Ileum (tissue), 1 donor: ENCODE data around the genes MYL10 and CUX1.

DNA sequence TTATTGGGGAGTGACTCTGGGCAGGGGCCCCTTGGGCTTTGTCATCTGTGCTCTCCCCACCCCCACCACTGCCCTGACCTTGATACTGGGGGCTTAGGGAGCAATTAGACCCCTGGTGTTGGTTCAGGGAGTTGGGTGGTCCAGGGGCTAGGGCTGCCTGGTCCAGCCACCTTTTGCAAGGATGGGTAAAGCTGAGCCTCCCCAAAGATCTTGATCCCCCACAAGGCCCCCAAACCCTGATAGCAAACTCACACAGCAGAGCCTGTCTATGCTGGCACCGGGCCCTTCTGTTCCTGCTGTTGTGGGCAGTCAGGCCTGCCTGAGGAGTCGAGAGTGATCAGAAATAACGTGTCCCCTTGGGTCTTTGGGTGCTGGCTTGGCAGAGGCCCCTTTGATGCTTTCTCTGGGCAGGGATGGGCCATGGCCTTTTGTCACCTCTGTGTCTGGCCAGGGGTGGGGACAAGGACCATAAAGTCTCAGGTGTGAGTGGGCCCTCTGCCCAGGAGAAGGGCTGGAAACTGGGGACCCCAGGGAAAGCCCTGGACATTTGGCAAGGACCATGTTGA is 739 bp upstream of the MUC12 start:
- PRO-cap: no peak

GRCh38 chr7:101127448-101127951 is 596 bp downstream of the SERPINE1 start:
- PRO-cap: no peak

DNA sequence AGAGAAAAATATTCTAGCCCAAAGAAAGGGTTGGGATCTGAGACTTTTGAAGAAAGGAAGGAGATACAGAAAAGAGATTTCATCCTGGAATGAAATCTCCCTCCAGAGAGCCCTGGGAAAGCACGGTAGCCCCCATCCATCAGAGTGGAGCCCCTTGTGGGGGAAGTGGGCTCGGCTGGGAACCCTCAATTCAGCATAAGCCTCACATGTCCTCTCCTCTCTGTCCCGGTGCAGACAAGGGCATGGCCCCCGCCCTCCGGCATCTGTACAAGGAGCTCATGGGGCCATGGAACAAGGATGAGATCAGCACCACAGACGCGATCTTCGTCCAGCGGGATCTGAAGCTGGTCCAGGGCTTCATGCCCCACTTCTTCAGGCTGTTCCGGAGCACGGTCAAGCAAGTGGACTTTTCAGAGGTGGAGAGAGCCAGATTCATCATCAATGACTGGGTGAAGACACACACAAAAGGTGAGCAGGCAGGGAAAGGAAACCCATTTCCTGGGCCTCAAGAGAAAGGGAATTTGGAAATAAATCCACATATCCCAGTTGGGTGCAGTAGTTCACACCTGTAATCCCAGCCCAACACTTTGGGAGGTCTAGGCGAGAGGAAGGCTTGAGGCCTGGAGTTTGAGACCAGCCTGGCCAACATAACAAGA is 3.4 kb downstream of the SERPINE1 start:
- PRO-cap: no peak

DNA sequence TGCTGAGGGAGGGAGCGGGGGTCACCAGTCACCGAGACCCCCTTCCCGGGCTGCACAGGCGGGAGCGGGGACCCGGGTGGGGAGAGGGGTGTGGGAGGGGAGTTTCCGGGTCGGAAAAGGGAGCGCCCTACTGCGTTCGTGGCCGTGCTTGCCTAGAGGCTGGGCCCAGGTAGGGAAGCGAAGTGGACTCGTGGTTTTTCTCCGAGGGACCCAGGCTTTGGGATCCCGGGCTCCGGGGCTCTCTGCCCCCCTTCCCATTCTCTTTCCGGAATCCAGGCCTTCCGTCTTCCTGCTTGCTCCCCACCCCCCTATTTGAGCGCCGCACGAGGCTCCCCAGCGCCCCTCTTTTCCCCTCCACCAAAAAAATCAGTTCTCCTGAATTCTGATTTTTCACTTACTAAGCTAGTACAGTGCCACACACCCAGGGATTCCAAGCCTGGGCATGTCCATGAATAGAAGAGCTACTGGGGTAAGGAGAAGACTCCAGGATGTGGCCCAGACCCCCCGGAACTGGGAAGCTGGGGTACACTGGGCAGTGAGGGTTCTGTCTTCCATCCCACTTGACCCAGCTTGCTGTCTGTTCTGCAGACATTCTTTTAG is 684 bp downstream of the AP1S1 start:
- PRO-cap: no peak

DNA sequence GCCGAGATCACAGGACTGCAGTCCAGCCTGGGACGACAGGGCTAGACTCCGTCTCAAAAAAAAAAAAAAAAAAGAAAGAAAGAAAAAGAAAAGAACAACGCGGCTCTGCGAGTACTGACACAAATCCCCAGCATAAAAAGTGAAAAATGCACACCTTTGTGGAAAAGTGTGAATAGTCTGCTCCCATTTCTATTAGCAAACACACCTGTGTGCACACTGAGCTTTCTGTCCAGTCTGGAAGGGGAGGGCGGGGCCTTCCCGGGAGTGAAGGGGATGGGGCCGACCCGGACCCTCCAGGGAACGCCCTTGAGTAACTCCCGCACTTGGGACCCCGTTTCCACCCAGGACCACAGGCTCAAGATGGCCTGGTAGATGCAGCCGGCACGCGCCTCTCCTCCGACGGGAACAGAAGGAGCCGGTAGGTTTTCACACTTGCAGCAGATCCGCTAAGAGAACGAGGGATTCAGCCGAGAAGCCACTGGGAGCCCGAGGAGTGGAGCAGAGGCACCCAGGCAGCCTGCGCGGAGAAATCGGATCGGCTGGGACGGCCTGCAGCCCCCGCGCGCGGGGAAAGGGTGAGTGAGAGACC is 22.2 kb downstream of the IFT22 start:
- PRO-cap: no peak

GRCh38 chr7:101629198-101629525 is at the start of gene MYL10:
TSS of gene MYL10 (minus strand) at chr7:101629296.
- PRO-cap: no peak

GRCh38 chr7:101688215-101688606 is 59.1 kb upstream of the MYL10 start:
- PRO-cap: no peak

GRCh38 chr7:101702346-101702801 is 73.3 kb upstream of the MYL10 start:
- PRO-cap: bidirectional peak, plus-strand start at chr7:101702539, minus-strand start at chr7:101702448

- PRO-cap: no peak
These were observed 76.3 kb upstream of the CUX1 start for GRCh38 chr7:101740961-101741720.

- PRO-cap: unidirectional peak, minus-strand start at chr7:101817525
These were observed at the start of gene CUX1 for GRCh38 chr7:101817428-101818340. TSS of gene CUX1 (plus strand) at chr7:101817626.

- PRO-cap: no peak
These were observed 14.7 kb downstream of the CUX1 start for GRCh38 chr7:101832096-101832501.

GRCh38 chr7:101857561-101857680 is 40.0 kb downstream of the CUX1 start:
- PRO-cap: no peak

DNA sequence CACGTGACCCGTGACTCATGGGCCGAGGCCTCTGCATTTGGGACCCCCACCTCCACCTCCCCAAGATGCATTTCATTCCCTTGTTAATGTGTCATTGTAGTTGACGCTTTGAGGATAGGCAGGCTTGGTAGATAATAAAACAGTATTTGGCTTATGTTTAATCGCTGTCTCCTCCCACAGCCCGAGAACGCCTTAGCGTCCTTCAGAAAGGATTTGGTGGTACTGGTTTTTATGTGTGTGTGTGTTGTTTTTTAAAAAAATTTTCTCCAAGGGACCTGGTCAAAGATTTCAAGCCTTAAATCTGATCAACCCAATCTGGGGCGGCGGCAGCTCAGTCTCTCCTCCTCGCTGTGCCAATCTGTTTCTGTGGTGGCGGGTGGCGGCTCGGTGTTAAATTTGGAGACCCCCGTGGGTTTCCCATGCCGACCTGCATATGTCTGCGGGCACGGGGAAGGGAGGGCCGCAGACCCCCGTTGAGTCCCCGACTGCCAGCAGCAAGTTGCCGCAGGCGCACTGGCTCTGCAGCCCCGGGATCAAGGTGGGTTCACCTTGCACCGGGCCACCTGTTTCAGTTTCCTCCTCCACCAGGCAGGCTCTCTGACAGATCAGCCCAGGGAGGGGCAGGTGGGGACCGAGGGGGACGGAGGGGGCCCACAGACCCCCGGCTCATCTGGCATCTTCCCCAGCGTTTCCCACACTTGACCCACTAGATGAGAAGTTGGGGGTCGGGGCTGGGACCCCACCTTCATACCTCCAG is 95.7 kb downstream of the CUX1 start:
- PRO-cap: no peak

DNA sequence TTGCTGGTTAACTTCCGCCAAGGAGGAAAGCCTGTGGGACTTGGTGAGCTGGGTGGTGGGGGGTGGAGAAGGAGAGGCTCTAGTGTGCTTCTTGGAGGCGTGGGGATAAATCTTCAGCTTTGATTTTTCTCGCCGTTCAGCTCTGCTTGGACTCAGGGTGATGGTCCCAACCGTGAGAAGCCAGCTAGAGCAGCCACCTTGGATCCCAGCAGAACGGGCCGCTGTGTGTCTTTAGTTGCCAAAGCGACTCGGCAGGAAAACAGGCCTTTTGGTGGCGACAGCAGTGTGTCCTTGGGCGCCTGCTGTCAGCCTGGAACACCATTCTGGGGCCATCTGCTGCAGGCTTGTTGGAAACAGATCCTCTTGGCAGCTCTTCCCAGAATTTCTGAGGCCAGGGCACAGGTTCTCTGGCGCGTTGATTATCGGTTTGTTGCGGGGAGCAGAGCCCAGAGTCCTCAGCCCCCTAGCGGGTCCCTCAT is 97.5 kb downstream of the CUX1 start:
- PRO-cap: no peak

DNA sequence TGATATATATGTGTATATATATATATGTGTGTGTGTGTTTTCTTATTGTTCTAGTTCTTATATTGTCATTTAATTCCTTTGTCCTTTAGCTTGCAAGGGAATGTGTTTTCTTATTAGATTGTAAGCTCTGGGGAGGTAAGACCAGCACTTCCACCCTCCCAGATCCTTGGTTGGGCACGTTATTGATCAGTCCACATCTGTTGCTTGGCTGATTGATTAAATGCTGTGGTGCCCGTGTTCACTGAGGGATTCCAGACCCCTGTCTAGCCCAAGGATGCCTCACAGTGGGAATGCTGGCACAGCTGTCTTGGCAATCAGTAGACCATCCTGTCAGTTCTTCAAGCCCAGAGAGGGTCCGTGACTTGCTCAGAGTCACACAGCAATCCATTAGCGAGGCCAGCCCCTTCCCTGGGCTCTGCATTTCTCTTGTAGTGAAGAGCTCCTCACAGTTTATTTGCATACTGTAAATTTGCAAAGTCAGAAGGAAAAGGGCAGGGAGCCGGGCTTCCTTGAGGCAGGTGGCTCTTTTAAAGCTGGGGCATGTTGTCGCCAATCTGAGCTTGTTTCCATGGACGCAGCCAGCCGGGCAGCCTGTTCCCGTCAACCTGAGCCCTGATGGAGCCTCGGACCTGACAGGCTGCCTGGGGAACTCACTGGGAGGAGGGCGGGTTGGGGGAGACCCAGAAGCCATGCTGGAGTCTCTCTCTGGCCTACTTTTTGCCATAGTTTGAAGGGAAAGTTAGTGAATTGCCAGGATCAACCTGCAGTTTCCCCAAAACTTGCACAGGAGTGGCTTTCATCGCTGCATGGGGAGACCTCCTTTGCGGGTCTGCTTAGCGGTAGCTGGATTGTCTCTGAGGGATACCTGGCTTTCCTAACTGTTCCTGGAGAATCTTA is 123.4 kb downstream of the CUX1 start:
- PRO-cap: no peak

- PRO-cap: no peak
These were observed 215.6 kb downstream of the CUX1 start for GRCh38 chr7:102032961-102033433.

- PRO-cap: no peak
These were observed 231.7 kb downstream of the CUX1 start for GRCh38 chr7:102049029-102049524.

- PRO-cap: no peak
These were observed 2.4 kb downstream of the SH2B2 start for GRCh38 chr7:102288981-102289522.

GRCh38 chr7:102321228-102321861 is 34.7 kb downstream of the SH2B2 start:
- PRO-cap: unidirectional peak, plus-strand start at chr7:102321386

GRCh38 chr7:102397358-102397807 is 1.2 kb downstream of the PRKRIP1 start:
- PRO-cap: no peak